Measurements from ENCODE around the gene IDH3B.

GRCh38 chr20:300159-300952, 3.0 kb downstream of the ZCCHC3 start:
- PRO-cap = no peak

DNA sequence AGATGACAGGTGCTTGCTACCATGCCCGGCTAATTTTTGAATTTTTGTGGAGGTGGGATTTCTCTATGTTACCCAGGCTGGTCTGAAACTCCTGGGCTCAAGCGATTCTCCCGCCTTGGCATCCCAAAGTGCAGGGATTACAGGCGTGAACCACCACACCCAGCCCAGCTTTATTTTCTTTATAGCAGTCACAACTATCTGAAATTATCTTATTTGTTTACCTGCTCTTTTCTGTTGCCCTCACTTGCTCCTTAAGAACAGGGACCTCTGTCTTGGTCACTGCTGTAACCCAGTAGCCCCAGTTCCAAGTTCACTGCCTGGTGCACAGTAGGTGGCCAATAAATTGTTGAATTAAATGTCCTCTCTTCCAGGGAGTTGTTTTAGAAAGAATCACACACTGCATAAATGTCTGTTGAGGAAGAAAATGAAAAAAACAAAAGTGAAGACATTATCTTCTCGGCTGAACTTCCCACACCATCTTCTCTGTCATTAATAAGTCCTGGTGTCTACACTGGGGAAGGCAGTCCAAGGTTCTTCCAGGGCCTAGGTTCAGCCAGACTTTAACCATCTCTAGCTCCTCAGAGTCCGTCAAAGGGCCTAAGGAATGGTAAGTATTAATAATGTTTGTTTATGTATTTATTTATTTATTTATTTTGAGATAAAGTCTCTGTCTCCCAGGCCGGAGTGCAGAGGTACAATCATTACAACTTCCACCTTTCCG, 3.0 kb upstream of the SOX12 start:
- PRO-cap = no peak

DNA sequence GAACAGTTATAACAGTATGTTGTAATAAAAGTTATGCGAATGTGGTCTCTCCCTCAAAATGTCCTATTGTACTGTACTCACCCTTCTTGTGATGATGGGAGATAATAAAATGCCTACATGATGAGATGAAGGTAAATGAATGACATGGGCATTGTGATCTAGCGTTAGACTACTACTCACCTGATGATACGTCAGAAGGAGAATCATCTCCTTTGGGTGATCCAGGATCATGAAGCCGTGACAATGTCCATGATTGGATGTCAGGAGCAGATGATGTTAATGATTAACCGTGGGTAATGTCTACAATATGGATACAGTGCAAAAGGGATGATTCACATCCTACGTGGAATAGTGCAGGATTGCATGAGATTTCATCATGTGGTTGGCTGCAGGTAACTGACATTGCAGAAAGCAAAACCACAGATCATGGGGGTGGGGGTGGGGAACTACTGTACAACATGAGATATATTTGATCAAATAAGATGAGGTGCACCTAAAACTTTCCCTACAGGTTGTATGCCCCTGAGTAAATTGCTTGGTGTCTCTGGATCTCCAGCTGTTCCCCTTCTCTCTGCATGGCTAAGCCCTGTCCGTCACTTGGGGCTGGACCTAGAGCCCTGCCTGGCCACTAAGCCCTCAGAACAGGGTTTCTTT, 6.2 kb upstream of the RBCK1 start:
- PRO-cap = no peak

DNA sequence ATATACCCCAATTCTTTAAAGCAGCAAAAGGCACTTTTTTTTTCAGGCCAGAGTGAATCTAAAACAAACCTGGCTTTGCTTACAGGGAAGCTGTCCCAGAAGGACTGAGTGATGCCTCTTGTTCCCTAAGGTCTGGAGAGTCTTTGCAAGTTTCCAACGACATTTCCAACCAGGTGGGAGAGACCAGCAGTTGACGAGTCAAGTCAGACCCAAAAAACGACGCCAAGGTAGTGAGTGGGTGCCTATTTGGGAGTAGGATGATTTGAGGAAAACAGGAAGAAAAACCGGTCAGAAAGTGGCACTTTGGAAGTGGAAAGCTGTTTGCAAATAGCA, 25.0 kb downstream of the TBC1D20 start:
- PRO-cap = no peak

DNA sequence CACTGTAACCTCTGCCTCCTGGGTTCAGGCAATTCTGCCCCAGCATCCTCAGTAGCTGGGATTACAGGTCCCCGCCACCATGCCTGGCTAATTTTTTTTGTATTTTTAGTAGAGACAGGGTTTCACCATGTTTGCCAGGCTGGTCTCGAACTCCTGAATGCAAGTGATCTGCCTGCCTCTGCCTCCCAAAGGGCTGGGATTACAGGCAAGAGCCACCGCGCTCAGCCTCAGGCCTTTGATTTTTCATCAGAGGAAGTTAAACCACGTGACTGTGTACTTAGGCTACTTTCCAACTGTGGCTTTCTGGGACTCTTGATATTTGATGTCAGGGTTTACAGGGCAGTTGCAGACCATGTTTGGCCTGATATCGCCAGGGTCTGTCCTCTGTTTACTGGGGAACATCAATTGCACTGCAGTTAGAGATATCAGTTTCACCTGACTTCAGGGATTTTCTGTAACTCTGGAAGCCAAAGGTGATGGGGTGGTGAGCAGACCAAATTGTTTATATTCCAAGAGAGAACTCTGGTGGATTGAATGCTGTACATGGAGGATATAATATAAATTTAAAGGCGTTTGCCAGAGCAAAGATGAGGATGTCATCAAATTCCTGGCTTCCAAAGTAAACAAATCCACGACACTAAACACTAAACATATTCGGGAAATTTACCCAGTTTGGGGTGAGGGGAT, 4.1 kb downstream of the PSMF1 start:
- PRO-cap = no peak

DNA sequence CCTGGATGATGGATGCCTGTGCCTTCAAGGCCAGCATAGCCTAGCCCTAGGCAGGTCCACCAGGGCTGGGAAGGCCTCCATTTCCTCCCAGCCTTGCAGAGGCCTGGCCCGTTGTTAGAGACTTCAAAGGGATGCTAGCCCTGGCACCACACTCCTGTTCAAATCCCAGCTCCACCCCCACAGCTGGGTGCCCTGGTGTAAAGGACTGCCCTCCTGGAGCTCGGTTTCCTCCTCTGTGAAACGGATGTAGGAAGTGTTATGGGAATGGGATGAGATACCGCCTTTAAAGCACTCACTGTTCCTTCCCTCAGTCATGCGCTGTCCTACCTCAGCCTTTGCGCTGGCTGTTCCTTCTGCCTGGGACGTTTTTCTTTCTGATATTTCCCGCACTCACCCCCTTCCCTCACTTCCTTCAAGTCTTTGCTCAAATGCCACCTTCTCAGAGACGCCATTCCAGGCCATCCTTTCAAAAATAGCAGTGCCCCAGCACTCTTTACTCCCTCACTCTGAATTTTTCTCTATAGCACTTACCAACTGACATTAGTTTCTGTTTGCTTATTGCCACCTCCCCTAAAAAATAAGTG, 2.0 kb upstream of the TMEM74B start:
- PRO-cap = no peak

- PRO-cap = no peak
Observed at GRCh38 chr20:1300852-1301497, 28.0 kb downstream of the SDCBP2 start.

DNA sequence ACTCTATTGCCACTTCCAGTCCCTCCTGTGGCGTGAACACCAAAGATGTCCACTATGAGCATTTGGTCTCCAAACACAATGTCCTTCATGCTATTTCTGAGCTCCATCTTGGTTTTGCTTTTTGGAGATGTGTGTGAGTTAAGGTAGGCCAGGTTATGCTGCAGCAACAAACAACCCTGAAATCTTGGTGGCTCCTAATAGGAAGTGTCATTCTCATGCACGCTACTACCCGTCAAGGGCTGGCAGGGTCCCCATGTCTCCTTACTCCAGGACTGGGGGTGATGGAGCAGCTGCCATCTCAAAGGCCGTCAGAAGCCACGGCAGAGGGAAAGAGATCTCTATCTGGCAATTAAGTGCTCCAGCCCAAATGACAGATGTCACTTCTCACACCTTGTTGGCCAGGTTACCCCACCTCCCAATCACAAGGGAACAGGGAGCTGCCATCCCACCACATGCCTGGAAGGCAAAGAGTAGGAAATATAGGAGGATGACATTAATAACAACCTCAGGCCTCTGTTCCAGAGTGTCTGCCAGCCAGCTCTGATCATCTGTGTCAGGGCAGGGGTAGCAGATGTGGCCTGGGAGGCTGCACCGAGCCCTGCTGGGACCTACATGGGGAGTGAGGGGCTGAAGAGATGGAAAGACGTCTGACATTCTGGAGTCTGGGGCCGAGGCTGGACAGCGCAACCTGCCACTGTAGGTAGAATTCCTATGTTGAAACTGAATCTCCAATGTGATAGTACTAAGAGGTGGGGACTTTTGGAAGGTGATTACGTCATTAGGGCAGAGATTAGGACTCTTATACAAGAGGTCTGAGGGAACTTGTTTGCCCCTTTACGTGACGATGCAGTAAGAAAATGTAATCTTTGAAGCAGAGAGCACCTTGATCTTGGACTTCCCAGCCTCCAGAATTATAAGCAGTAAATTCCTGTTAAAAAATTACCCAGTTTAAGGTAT, 4.7 kb upstream of the SDCBP2 start:
- PRO-cap = no peak

GRCh38 chr20:1341659-1342440, 12.9 kb upstream of the SDCBP2 start:
- PRO-cap = no peak

DNA sequence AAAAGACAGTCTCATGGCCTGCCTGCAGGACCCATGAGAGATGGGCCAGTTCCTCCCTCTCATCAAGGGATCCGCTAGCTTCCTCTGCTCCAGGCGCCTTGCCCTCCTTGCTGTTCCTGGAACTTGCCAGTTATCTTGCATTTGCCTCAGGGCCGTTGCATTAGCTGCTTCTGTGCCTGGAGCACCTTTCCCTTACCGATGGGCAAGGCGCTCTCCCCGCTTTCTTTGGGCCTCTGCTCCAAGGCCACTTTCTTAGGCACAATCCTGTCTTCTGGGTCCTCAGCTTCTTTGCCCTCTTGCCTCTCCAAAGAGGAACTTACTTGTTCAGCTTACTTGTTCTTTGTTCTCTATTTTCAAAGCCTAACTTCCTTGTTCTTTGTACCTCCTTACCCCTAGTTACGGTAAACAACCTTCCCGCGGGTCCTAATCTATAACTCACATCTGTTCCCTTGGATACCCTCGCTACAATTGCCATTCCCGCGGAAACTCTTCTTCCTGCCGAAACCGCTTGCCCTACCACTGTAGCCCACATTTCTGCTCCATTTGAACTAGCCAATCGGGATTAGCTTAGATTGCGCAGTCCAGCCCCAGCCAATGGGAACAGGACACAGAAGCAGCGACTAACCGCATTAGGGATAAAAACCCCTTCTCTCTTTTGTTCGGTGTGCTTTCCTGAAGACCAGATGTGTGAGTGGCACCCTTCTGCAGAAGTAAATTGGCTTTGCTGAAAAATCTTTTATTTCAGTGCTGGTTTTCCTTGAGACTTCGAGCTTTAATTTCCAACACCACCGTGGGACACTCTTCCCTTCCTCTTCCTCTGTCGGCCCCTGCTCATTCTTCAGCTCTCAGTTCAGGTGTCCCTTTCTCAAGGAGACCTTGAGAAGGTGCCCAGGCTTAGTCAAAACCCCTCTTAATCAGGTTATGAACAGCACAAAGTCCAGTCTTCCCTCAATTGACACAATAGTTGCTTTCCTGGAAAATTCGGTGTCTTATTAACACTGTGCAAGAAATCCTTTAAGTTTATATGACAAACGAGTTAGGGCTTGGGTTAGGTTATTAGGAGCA, 1.1 kb upstream of the NSFL1C start:
- PRO-cap = no peak

DNA sequence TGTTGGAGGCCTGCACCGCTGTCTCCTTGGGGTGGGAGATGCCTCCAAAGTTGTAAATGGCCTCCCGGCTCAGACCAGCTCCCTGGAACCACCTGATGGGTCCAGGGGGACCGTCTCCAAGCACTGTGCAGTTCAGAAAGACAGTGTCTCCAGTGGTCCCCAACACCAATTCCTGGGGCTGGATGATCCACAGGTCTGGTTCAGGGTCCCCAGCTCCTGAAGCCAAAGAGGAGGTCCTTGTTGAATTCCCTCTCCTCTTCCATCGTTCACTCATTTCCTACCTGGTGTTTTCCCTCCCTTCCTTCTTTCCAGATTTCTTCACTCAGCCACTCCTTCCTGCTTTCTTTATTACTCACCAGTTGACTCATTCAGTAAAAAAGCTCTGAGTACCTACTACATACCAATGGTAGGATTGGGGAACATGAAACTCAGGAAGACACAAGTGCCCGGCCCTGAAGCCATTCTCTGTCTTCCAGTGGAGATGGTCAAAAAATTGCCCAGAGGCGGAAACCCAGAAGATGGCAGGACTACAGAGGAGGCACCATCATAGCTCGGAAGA, 11.8 kb upstream of the NSFL1C start:
- PRO-cap = no peak

DNA sequence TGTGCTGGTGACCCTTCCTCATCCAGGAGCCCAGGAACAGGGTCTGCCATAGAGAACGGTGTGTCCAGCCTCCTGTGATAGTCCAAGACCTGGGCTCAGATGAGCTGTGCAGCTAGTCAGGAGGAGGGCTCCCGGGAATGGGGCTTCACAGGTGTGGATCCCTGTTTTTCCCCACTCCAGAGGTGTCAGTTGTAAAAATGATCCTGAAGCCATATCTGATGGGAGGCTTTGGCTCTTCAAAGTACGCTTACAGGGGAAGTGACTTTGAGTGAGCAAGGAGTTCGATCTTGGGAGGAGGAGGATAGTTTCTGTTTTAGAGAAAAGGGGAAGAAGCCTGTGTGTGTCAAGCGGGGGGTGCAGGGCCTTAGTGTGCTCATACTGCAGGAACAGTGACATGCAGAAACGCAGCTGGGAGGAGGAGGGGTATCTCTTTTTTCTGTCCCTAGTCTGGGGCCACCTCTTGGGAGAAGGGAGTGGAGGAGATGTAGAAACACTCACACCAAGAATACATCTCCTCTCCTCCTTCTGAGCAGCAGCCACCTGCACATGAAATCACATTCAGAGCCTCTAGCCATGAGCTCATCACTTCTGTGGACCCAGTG, 19.9 kb downstream of the SIRPD start:
- PRO-cap = no peak

- PRO-cap = bidirectional peak, plus-strand start at chr20:1803309, minus-strand start at chr20:1803286; bidirectional peak, plus-strand start at chr20:1803728, minus-strand start at chr20:1803758
Observed at GRCh38 chr20:1802898-1803970, 92.0 kb upstream of the SIRPA start.

DNA sequence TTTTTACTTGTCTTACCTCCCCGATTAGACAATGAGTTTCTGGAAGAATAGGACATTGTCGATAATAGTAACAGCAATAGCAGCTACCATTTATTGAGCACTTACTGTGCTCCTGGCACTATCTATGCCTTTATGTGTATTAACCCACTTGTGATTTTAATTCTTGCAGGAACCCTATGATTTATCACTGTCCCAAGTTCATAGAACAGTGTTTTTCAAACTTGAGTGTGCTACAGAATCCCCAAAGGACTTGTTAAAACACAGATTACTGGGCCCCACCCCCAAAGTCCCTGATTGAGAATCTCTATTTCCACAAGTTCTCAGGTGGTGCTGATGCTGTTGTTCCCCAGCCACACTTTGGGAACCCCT, 35.7 kb downstream of the SIRPA start:
- PRO-cap = no peak

GRCh38 chr20:1936762-1938122, 42.0 kb downstream of the SIRPA start:
- PRO-cap = no peak

DNA sequence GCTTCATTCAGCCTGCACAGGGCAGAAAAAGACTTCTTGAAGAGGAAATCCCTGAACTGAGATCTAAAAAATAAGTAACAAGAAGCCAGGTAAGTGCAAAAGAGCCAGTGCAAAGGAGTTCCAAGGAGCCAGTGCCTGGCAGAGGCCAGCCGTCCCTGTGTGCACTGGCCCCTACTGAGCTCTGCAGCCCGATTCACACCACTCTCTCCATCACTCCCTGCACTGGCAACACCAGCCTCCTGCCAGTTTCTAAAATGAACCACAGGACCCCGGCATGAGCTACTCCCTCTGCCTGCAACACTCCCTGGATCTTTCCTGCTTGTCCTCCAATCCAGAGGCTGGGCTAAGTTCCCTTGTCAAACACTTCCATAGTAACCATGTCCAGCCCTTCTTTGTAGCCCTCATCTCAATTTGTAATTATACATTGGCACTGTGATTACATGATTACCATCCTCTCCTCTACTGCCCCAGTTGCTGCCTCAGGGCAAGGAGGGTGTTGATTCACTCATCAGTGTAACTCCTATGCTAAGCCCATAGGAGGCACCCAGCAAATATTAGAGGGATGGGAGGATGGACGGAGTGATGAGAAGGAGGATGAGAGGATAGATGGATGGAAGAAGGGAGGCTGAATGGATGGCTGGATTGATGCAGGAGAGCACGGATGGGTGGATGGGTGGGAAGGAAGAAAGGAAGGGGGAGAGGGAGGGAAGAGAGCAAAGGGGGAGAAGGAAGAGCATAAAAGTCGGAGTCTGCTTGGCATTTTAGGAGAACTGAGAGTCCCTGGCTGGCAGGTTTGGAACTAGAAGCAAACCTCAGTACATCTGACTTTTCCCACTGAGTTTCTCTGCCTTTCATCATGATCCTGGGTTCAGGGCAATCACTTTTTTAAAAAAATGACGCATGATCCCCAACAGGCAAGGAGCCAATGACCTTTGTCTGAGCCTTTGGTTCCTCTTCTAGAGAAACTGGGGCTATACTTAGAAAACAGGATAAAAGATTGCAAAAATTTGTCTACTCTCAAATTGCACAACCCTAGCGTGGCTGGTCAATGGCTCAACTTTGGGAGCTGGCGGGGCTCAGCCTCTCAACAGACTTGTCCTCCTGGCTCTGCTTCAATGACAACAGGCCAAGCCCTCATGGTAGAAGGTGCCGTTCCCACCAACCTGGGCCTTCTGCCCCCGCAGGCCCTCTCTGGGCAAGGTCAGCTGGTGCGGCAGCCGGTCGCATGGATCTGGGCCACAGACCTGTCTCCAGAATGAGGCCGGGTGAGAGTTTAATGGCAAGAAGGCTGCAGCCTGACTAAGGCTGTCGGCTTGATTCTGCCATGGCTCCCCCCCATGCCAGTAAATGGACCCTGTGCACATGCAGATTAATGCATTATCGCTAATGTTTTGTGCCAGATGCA, 49.0 kb downstream of the PDYN start:
- PRO-cap = no peak

DNA sequence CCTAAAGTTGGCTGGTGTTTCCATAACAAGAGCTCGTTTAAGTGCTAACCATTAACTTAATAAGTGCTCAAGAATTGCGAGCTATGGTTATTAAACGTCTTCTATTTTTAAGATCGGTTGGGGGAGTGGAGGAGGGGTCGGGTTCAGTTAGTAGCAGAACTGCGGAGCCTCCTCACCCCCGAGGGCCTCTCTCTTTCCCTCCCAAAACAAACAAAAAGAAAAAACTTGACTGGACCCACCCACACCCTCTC, 1.9 kb downstream of the STK35 start:
- PRO-cap = no peak

- PRO-cap = no peak
Observed at GRCh38 chr20:2147649-2148394, 46.2 kb downstream of the STK35 start.

DNA sequence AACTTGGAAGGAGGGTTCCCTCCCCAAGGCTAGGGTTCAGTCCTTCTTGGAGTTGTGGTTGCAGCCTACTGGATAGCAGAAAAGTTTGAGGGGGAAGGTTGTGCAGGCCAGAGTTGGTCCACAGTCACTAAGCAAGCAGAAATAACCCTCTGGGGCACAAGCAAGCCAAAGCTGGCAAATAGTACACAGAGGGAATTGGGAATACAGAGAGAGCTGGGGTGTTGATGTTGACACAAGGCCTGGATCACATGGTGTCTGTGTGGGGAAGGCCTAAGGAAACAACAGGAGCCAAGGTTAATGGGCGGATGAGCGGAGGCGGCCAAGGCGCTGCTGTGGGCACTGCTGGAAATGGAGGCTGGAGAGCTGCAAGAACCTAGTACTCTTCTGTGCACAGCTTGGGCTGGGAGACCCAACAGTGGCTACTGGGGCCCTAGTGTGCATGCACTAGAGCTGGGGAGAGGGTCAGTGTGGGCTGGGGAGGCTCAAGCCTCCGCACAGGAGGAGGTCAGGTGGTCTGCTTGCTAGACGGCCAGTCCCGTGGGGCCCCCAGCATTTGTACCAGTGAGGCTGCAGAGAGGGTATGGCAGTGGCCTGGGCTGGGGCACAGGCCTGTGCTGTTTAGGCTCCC, 5.5 kb upstream of the SNRPB start:
- PRO-cap = no peak

DNA sequence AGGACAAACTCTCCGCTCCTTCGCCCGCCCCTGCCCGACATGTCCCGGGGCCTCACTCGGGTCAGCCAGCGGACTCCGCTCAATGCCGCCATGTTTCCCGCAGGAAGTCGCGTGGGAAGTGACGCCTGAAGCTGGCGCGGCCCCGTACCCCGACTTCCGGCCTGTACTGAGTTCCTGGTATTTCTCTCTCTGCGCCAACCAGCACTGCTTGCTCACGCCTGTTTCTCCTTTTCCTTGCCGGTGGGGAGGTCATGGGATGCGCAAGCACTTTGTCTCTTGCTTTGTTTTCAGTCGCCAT, at the start of gene IDH3B:
Gene IDH3B (minus strand): TSS at position 120 of the 298 bp plus-strand sequence.
- PRO-cap = bidirectional peak, plus-strand start at position 234 of the sequence, minus-strand start at position 97 of the sequence